ENCODE results near the genes TRAM1L1 and ANXA5.

GRCh38 chr4:117085155-117085758 lies at the start of gene TRAM1L1:
Gene TRAM1L1, minus strand, starts transcription at chr4:117085576.
- RRBS, result 1% methylated on average over 17 of the region's 42 CpGs

- RRBS, result no CpG with 5 or more reads among the region's 4 CpGs
These were observed 114.3 kb upstream of the NDST3 start for GRCh38 chr4:117919950-117920372.

DNA sequence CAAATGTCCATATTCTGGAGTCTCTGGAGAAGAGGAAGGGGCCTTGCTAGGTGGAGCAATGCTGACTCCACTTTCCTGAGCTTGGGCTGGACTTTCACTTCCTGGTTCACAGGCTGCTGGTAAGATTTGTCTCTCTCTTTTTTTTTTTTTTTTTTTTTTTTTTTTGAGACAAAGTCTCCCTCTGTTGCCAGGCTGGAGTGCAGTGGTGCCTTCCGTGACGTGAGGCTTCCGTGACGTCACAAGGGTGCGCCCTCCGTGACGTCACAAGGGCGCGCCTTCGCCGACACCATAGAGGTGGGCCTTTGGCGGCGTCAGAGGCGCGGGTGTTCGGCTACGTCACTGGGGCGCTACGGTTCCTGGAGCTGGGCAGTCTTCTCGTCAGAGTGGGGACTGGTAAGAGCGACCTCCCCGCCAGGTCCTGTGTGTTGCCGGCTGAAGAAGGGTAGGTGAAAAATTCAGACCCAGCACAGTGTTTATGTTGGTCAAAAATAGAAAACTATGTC lies 93.7 kb upstream of the METTL14 start:
- RRBS, result no CpG with 5 or more reads among the region's 23 CpGs

- RRBS, result no CpG with 5 or more reads among the region's 7 CpGs
These were observed 20.8 kb downstream of the SEC24D start for GRCh38 chr4:118814751-118815908.

DNA sequence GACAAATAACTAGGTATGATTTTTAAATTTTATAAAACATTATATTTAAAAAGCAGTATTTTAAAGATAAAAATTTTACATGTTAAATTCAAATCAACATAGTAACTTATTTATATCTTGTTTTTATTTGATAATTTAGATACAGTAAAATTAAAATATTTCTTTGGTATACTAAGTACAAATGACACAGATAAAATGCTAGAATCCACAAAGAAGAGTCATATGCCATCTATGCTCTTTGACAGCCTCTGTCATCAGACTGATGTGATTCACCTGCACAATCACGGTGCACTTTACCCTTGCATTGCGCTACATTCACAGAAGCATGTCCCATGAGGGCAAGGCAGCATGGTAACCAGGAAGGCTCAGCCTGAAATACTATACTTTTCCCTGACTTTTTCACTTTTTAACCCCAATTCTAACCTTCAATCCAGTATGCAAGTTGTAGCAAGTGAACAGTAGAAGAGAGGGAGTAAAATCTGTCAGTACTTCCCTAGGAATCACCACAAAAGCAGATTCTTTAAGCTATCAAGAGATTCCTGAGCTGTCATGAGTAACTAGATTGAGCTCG lies 14.3 kb downstream of the SEC24D start:
- RRBS, result no CpG with 5 or more reads among the region's 3 CpGs

DNA sequence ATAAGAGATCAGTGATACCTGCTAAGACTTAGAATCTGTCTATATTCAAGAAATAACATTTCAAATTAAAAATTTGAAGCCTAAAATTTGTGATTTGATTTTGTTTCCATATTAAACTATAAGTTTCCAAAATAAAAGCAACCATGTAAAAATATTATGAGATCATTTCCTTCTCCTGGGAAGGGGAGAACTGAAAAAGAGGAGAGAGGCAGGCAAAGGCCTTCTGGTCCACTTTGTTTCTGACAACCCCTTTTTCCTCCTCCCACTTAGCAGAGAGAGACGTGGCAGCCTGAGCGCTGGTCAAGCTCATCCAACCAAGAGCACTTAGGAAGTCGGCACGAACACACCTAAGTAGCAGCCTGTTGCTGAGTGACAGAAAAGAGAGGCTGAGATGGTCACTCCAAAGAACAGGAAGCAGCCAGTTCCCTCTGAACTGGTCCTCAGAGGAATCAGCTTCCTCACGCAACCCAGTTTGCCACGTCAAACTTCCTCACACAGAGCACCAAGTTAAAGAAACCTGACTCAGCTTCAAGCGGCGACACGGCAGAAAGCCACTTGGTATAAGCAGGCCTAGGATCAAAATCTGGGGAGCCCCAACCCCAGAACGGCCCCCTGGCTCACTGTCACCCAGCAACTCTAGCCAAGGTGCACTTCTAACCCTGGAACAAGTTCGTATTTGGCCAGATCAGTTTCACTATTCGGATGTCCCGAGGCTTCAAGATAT lies 934 bp downstream of the SEC24D start:
- RRBS, result no CpG with 5 or more reads among the region's 13 CpGs

GRCh38 chr4:118889329-118889754 lies 688 bp downstream of the SYNPO2 start:
- RRBS, result no CpG with 5 or more reads among the region's 4 CpGs

DNA sequence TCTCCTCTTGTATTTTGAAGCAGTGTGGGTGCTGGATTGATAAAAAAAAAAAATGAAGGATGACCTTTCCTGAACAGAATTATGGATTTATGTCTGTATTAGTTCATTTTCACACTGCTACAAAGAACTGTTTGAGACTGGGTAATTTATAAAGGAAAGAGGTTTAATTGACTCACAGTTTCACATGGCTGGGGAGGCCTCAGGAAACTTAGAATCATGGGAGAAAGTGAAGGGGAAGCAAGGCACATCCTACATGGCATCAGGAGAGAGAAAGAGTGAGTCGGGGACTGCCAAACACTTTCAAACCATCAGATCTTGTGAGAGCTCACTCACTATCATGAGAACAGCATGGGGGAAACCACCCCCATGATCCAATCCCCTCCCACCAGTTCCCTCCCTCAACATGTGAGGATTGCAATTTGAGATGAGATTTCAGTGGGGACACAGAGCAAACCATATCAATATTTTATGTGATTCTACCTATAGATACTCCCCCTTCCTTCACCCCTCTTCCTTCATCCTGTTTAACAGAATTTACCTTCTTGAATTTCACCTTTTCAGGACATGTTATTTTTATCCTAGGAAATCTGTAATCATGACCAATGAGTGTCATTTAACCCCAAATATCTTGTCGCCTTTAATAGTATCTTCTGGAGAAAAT lies 8.4 kb downstream of the SYNPO2 start:
- RRBS, result no CpG with 5 or more reads among the region's 2 CpGs

- RRBS, result no CpG with 5 or more reads among the region's 3 CpGs
These were observed 59.8 kb downstream of the SYNPO2 start for GRCh38 chr4:118948441-118948833.

DNA sequence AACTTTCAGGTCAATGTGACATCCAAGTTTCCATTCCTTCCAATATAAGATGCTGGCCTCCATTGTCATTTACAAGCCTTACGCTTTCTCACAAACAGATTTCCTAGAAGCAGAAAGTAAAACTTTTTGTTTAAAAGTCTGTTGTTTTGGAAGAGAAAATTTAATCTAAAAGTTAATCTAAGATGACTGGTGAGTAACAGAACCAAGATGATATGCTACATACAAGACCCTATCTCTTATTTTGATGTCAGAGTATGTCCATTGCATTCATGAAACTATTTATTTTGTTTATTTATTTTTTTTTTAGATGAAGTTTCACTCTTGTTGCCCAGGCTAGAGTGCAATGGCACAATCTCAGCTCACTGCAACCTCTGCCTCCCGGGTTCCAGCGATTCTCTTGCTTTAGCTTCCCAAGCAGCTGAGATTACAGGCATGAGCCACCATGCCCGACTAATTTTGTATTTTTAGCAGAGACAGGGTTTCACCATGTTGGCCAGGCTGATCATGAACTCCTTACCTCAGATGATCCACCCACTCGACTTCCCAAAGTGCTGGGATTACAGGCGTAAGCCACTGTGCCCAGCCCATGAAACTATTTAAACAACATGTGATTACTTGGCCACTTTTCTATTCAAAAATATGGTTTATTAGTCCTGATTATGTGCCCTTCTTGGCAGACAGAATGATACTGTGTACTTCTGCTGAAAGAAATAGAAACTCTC lies 88.7 kb upstream of the MYOZ2 start:
- RRBS, result no CpG with 5 or more reads among the region's 6 CpGs

- RRBS, result no CpG with 5 or more reads among the region's 2 CpGs
These were observed 54.7 kb upstream of the MYOZ2 start for GRCh38 chr4:119080815-119081499.

GRCh38 chr4:119151047-119151685 lies 15.5 kb downstream of the MYOZ2 start:
- RRBS, result no CpG with 5 or more reads among the region's 3 CpGs

DNA sequence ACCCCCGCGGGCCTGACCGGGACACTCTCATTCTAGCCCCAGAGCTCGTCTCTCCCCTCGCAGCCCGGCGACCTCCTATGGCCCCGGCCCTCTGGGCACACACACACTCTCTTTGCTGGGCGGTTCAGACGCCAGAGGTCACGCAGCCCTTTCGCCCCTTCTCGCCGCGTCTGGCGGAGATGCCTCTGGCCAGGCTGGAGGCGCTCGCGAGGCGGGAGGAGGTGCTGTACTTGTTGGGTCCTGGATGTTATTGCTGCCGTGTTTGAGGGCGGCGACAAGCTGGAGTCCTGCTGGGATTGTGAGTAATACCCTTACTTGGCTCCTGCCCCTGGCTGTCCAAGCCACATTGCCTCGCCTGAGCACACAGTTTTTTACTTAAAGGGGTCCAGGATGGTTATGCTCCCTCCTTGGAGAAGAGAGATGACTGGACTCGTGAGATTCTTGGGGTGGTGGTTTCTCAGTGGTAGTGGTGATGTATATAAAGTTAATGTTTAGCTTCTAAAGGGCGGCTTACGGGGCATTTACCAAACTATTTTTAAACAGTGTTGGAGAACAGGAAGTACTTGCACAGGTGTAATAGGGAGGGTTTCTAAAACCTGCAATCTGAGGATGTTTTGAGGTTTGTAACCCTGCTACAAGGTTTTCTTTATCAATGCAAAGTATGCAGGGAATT lies 544 bp downstream of the USP53 start:
- RRBS, result 0% methylated on average over 3 of the region's 27 CpGs

DNA sequence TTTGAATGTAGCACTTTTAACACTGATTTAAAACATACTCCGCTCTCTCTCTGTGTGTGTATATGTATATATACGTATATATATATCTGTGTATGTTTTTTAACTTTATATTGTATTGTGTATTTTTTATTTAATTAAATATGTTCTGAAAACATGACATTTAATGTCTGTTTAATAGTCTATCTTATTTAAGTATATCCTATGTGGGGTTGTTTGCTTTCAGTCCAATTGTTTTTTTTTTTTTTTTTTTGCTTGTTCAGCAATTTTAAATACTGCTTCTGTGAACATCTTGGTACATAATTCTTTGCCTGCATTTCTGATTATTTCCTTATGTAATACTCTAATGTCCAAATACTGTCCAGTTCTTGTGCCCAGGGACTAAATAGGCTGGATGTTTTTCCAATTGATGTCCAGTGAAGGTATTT lies 45.1 kb upstream of the MAD2L1 start:
- RRBS, result no CpG with 5 or more reads among the region's 2 CpGs

DNA sequence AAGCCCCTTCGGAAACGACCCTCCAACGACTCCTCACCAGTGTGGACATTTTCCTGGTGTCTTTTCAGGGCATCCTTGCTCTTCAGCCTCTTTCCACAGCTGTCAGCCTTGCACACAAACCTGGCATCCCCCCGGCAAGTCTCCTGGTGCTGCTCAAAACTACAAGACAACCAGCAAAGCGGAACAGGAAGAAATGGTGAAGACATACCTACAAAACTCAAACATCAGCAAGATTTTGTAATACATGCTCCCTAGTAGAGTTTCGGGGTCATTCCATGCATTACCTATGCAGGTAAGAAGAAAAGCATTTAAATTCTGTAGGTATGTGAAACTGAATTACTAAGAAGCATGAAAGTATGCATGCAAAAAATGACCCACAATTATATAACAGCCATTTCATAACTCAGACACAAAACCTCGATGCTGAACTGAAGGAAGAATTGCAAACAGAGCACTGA lies 106.1 kb downstream of the PRDM5 start:
- RRBS, result no CpG with 5 or more reads among the region's 7 CpGs

DNA sequence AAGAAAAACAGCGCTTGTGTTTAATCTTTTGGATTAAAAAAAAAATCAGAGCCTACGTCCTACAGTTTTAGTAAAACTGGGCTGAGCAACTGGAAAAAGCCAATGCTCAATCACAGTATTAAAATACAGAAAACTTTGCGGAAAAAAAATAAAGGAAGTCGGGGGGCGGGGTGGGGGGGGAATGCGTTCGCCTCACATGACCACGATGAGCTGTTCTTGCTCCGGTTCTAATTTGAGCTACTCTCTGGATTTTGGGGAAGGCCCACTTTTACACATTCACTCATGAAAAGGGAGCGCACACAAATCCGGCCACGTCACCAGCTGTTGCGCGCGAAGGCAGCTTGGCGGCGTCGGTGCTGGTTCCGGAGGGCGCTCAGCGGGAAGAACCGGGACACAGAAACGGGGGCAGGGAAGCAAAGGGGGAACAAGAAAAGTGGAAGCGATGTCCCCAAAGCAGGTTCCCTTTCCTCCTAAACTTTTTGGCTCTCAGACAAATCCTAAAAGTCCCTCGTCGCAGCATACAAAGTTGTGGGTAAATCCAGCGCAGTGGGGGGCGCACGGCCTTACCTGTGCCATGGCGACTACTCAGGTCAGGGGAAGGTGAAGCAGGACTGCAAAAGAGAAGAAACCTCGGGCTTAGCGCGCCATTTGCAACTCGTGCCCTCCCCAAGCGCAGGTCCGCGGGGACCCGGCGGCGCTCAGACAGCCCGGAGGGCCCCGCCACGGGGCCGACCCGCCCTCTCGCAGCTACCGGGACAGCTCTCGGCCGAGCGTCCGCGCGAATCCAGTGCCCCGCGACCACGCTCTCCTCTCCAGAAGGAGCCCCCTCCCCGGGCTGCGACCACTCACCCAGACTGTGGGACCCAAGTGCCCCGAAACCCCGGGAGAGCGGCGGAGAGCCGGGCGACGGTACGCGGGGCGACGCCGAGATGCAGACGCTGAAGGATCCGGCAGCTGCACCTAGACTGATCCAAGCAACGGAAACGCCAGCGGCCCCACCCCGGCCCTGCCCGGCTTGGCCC lies at the start of gene ANXA5:
Gene ANXA5, minus strand, starts transcription at position 967 of the 1,022 bp plus-strand sequence.
- RRBS, result 1% methylated on average over 44 of the region's 77 CpGs

DNA sequence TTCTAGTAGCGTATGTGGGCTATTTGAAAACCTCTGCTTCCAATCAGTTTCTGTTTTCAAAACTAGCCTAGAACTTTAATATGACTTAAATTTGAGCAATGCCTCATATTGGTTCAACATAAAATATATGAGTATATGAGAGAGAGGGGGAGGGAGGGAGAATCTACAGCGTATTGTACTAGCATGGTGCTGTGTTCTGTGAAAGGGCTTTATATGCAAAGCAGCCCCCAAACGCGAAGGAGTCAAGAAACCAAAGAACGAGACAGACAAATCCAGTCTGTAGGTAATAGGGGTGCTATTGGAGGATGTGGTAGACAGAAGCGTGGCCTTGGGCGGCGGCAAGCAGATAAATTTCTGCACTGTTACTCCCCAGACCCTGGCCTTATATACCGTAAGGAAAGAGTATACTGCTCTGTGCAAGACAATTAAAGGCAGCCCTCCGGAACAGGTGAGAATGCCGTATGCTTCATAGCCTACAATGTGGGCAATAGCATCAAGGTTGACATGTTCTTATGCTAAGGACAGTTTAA lies 853 bp upstream of the ANXA5 start:
- RRBS, result no CpG with 5 or more reads among the region's 11 CpGs

GRCh38 chr4:122153166-122153447 lies 976 bp downstream of the BLTP1 start:
- RRBS, result no CpG with 5 or more reads among the region's 3 CpGs

GRCh38 chr4:122775998-122776551 lies 43.6 kb downstream of the BBS12 start:
- RRBS, result no CpG with 5 or more reads among the region's 4 CpGs

Measured in HTR-8/SVneo (cell line).